Skeletal muscle satellite cell (primary cell): ENCODE data around the genes SMG1 and CLEC19A.

DNA sequence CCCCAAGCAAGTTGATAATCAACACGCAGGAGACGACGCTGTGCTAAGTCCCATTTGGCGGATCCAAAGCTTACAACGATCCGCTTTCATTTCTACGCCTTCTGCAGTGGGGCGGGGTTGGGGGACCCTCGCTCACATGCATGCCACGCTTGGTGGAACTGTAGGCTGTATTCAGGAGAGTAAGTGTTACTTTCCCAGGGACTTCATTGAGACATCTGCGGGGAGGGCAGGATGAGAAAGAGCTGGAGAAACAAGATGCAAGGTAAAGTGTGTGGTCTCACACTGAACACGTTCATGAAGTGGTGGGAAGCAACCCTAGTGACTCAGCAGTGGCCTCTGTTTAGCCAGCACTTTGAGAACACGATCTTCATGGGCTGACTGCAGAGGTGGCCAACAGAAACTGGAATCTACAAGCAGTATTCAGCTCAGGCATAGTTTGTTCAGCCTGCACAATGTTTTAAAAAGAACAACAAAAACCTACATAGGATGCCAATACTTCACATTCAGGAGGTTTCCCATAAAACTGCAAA is 100.4 kb downstream of the XYLT1 start:
- CAGE, long polyA plus RNA = no peak

DNA sequence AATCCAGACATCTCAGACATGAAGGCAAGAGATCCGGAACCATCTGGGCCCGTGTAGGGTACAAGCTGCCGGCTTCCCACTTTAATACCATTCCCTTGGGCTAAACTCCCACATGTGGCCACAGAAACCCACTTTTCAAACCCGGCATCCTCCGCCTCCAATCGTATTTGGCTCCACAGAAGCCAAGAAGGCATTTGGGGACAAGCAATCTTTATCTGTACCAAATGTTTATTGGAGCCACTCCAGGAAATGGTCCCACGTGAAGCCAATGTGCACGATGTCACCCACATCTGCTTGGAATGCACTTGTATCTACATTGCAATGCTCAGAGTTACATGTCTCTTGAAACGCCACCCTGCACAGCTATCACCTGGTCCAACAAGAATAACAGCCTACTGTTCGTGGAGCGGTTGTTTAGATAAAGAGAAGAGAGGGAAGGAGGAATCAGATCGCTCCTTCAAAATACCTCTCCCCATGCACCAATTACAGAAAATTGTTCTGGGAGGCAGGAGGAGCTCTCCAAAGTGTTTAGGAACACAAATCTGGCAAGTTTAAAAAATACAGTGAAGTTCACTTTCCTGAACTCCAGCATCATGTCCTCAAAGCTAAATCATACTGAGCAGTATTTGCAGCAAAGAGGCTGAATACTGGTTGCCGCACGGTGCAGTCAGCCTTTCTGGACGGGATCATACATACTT is 33.4 kb downstream of the XYLT1 start:
- CAGE, long polyA plus RNA = no peak

- CAGE, long polyA plus RNA = no peak
Measured at GRCh38 chr16:17458113-17458860, 12.5 kb downstream of the XYLT1 start.

GRCh38 chr16:17591664-17592512 is 121.1 kb upstream of the XYLT1 start:
- CAGE, long polyA plus RNA = no peak

- CAGE, long polyA plus RNA = no peak
Measured at GRCh38 chr16:17972264-17972649, 364.3 kb downstream of the NPIPA8 start.

DNA sequence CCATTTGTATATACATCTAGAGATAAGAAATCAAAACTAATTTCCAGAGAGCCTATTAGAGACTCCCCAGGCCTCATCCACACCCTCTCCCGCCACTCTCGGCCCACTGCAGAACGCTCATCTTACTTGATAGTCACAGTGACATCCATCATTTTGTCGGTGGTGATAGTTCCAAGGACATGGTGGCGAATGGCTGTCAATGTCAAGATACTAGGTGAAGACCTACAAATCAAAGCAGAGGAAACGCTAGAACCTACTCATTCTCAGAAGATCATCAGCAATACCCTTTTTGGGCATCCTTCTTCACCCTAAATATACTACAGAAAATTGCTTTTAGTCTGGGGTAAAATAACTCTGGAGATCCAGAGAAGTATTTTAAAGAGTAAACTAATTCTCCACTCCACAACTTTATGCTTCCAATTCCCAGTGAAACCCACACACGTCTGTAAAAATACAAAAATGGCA is 38.1 kb downstream of the NOMO2 start:
- CAGE, long polyA plus RNA = no peak

- CAGE, long polyA plus RNA = no peak
Measured at GRCh38 chr16:18839569-18840036, 38.3 kb upstream of the ARL6IP1 start.

DNA sequence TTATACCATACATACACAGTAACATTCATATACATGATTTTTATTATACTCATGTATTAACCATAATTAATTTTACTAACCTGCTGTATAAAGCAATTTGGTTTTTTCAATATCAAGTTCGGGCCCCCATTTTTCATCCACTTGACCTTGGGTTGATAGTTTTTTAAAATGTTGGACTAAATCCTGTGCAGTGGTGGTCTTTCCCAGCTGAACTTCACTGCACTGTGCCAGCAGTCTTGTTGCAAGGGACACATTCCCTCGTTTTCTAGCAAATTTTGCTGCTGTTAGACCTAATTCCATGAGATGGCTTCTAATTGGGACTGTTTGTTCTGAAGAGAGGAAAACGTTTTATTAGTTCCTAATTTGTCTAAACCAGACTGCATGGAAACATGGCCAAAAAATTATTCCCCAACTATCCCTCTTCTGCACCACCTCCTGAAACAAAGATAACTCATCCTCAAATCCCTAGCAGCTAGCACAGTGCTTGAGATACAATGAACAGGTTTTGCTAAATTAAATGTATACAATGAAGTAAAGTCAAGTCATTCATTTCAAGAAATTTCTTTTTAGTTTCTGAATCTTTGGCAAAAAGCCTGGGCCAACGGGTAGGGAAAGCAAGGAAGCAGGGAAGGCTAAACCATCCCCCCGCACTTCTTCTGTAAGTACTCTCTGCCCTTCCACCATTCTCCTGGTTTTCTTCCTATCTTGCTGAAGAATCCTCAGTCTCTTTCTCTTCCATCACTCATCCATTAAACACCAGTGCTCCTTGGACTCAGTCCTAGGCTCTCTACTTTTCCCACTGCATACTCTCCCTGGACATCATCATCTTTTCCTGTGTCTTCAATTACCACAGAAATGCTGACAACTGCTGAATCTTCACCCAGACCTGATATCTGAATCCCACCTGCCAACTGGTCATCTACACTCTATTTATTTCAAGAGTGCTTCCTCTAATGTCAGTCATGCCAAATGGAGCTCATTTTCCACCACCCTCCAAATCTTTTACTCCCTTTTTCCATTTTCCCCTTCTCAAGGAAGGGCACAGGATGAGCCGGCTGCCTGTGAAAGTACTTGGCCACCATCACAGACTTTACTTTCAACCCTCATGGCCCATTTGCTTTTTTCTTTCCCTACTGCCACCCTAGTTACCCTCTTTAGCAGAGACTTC is 53.6 kb upstream of the ARL6IP1 start:
- CAGE, long polyA plus RNA = no peak

DNA sequence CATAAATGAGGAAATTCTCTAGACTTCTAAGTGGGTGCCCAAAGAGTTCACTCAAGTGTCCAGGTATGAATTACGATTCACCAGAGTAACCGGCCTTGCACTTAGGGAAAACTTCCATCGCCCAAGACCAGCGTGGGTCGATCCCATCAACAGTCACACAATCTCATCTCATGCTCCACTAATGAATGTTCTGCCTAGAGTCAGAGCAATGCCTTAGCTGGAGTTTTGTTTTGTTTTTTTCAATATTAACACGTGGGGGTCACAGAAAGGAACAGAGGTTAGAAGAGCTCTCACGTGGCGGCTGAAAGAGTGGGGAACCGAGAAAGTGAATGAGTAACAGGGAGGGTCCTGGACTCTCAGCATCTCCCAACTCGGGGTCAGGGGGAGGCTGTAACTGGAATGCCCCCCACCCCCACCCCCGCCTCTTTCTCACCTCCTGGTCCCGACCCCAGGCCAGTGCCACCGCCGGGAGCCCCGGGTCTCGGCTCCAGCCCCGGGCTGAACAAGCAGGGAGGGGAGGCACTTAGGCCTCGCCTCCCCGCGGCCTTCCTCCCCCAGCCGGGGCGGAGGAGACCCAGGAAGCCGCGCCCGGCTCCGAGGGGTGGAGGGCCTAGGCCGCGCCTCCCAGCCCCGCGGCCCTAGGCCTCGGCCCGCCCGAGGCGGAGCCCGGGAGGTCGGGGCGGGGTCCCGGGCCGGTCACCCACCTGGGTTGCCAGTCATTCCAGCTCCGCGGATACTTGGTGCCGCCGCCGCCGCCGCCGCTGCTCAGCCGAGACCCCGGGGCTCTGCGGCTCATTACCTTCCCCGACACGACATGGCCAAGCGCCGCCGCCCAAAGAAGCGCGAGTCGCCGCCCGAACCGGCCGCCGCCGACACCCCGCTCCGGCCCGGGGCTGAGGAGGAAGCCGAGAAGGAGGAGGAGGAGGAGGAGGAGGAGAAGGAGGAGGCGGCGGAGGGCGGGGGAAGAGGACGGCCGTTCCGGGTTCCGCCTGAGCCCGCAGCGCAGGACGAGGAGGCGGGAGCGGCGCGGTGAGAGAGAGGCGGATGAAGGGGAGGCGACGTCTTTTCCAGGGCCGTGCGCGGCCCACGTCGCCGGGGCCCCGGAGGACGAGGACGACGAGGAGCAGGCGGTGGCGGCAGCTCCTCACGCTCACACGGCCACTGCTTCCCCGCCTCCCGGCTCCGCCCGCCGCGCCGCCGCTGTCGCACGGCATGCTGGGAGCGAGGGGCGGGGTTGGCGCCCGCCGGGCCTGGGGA is at the start of gene SMG1:
Gene SMG1, minus strand, starts transcription at position 1,163 of the 1,257 bp plus-strand sequence.
- CAGE, long polyA plus RNA = no peak

- CAGE, long polyA plus RNA = no peak
Measured at GRCh38 chr16:18931778-18932119, 5.5 kb upstream of the SMG1 start.

DNA sequence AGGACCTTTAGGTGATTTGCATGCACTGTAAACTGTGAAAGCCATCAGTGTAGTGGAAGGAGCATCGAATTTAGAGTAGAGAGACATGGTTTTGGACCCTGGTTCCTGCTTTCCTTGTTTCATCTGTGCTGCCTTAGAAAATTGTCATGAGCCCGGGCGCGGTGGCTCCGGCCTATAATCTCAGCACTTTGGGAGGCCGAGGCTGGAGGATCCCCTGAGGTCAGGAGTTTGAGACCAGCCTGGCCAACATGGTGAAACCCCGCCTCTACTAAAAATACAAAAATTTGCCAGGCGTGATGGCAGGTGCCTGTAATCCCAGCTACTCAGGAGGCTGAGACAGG is 776 bp downstream of the COQ7 start:
- CAGE, long polyA plus RNA = no peak

- CAGE, long polyA plus RNA = no peak
Measured at GRCh38 chr16:19118472-19119295, 4.9 kb downstream of the ITPRIPL2 start.

GRCh38 chr16:19135769-19136653 is 22.2 kb downstream of the ITPRIPL2 start:
- CAGE, long polyA plus RNA = no peak

DNA sequence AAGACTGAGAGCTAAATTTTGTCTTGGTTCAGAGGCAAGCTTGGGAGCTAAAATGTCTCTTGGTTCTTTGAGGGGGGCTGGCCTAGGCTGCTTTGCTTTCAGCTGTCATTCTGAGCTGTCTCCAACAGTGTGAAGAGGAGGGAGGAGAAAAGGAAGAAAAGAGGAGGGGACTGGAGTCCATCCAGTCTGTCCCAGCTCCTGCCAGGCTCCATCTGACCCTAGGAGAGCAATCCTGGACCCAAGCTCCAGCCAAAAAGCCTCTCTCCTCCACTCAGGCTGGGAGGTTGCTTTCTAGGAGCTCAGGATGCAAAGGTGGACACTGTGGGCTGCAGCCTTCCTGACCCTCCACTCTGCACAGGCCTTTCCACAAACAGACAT is at the start of gene CLEC19A:
Gene CLEC19A, plus strand, starts transcription at position 184 of the 378 bp plus-strand sequence.
- CAGE, long polyA plus RNA = no peak

GRCh38 chr16:19291353-19291836 is 5.9 kb downstream of the CLEC19A start:
- CAGE, long polyA plus RNA = no peak

DNA sequence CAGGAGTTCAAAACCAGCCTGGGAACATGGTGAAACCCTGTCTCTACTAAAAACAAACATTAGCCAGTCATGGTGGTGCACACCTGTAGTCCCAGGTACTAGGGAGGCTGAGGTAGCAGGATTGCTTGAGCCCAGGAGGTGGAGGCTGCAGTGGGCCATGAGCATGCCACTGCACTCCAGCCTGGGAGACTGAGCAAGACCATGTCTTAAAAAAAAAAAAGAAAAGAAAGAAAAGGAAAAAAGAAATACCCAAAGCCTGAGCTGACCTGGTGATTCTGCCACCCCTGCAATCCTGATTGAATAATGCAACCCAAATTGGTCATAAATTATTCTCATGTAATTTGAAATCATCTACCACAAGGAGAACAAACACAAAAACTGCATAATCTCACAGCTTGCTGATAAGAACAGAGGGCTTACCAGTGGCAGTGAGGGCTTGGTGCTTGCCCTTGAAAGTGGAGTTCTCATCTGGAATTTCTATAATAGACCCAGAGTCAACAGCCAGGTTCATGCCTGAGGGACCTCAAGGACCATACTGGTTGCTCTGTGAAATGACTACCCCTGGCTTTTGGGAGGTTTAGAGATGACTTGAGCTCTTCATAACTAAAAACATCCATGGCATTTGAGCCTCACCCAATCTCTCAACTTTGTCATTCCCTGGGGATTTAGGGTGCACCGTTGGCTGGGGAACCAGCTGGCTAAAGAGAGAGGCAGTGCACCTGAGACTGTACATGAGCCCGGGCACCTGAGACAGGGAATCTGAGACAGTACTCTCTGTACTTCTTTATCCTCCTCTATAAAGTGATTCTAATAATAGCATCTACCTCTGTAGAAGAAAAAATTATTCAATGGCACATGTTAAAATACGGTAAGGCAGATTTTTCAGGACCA is 35.4 kb upstream of the TMC5 start:
- CAGE, long polyA plus RNA = no peak

GRCh38 chr16:19704534-19704858 is 13.5 kb downstream of the KNOP1 start:
- CAGE, long polyA plus RNA = no peak

DNA sequence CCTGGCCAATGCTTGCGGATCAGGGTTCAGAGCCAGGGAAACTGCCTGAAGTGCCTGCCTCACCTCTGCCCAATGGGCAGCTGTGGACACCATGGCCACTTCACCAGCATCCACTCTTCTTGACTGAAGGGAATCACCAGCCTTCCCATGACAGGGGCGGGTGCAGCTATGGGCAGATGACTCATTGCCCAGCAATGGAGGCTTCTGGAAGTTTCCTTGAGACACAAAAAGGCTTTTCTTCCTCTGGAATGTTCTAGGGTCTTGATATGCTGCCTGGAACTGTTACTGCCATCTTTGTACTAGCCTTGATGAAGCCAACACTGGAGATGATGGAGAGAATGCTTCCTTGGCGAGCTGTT is 13.2 kb downstream of the KNOP1 start:
- CAGE, long polyA plus RNA = no peak

DNA sequence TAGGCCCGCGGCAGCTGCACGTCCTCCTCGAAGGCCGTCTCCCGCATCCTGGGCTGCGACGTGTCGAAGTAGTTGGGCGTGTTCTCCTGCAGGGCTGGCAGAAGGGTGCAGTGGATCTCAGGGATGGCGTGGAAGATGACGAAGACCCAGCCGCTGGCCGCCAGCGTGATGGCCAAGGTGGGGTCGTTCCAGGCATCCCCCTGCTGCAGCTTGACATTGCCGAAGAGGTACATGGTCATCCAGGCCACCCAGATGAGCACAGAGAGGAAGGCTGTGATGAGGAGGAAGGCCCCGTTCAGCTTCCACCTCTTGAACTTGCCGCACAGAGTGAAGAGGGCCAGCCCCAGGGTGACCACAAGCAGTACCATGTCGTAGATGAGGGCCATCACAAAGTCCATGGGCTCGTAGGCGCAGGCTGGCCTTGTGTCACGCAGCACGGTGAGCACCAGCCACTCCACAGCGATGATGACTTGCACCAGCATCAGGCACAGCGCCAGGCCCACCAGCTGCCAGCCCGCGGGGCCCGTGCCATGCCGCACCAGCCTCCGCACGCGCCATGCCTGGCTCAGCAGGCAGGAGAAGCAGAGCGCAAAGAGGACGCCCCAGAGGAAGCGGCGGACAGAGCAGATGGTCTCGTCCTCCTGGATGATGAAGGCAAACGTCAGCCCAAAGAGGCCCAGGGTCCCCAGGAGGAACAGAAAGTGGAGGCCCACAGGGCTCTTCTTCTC is 12.6 kb downstream of the GPRC5B start:
- CAGE, long polyA plus RNA = no peak

DNA sequence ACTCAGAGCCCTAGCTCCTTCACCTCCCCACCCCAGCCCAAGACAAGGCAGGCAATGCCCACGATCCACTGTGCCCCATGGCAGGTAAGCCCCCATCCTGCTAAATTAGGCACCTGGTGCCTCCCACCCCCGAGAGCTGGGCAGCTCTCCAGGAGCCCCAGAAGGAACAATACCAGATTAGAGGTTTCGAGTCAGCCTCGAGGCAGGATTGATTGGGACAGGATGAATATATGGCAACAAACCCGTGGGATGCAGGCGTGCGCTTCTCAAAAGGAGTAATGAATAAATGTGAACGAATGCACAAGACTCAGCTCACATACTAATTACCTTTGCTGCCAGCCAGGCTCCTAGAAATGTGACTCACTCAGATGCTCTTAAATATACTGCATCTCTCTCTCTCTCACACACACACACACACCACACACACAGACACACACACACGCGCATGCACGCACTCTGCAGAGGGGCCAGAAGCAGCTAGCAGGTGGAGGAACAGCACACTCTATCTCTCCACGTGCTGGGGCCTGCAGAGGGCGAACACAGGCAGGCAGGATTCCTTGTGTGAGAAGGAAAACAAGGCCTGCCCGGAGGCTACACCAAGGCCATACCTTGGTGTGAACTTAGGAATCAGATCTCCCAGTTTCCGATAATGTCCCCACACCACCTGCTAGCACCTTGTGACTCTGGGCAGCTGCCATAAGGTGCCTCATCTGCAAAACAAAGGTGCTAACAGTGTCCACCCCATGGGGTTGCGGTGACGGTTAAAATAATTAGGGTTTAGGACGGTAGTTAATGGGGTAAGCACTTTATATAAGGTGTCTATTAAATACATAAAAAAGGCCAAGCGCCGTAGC is 5.4 kb downstream of the GPRC5B start:
- CAGE, long polyA plus RNA = no peak